Jurkat, Clone E6-1 (cell line): Measurements from ENCODE around the genes SYNDIG1L and YLPM1.

GRCh38 chr14:73802337-73803359 is 42.5 kb upstream of the MIDEAS start:
- RRBS: 90% methylated on average over 4 of the region's 13 CpGs

DNA sequence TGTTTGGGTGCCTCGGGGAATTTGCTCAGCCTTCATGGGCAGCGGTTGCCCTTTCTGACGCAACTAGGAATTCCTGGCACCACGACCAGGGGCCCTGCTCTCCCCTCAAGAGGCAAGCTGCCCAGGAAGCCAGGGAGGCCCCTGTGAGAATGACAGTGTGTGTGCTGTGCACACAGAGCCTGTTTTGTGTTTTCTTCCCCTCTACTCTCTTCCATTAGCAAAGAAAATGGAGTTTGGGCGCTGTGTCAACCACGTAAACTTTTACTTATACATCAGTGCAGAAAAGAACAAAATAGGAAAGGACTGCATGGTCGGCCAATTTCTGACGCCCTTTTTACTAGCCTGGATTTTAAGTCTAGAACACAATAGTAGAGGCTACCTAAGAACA is 18.0 kb upstream of the PTGR2 start:
- RRBS: no CpG with 5 or more reads among the region's 8 CpGs

GRCh38 chr14:73850953-73851378 is 665 bp upstream of the PTGR2 start:
- RRBS: no CpG with 5 or more reads among the region's 5 CpGs

DNA sequence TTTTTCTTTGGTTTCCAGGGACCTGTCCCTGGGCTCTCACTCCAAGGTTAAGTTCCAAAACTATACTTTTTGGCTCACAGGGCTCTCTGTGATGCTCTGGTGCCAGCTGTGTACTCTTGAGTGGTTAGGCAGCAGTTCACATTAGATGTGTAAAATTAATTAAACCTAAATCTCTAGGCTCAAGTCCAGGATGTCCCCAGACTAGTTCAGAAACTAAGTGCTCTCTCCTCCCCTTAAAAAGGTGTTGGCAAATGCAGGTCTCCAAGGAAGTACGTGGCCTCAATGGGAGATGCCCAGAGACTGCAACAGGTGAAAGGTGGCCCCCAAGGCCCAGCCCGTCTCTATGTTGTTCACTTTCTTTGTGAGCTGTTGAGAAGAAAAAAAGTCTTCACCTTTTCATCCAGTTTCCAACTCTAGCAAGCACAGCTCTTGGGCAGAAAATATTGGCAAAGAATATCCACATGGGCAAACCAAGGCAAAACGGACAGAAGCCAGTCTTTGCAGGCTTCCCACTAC is 16.6 kb downstream of the COQ6 start:
- RRBS: no CpG with 5 or more reads among the region's 3 CpGs

DNA sequence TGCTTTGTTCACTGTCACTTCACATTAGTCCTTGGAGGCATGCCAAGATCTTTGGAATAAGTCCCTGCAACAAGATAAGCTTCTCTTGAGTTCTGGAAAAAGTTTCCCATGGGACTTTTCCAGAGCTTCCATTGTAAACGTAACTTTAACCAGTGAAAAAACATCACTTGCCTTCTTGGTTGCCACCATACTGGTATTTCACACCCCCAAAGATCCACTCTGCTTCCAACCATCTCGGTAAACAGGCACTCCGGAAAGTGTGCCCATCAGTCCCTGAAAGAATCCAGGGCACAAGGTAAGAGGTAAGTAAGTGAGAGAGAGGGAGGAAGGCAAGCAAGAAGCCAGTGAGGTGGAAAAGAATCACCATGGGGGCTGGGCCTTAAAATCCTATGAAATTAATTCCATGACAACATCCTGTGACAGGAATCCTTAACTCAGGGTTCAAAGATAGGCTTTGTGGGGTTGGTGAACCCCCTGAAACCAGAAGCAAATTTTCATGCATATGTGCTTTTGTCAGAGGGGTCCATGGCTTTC is 23.7 kb downstream of the COQ6 start:
- RRBS: no CpG with 5 or more reads among the region's 3 CpGs

- RRBS: no CpG with 5 or more reads among the region's 5 CpGs
Measured at GRCh38 chr14:73977783-73978355, 27.8 kb downstream of the COQ6 start.

GRCh38 chr14:74251404-74251960 is 12.2 kb downstream of the VSX2 start:
- RRBS: no CpG with 5 or more reads among the region's 14 CpGs

DNA sequence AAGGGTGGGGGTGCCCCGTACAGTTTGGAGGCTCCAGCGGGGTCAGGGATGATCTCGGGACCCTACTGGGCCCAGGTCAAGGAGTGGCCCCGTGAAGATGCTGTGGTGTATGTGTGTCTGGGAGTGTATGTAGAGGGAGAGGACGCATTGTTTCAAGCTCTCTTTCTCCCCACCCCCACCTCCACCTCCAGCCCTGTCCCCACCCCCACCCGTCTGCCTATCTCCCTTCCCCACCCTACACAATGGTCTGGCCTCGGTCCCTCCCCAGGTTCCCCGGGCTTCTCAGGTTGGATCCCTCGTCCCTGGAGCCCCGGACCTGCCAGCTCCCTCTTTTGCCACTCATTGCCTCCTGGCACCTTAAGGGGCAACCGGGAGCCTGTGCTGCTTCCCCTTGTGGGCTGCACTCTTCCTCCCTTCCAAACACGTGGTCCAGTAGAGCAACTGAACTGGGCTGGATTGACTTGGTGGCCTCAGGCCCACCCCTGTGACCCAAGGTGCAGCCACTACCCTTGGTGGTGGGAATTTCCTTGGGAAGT is 483 bp downstream of the VRTN start:
- RRBS: 64% methylated on average over 4 of the region's 12 CpGs

DNA sequence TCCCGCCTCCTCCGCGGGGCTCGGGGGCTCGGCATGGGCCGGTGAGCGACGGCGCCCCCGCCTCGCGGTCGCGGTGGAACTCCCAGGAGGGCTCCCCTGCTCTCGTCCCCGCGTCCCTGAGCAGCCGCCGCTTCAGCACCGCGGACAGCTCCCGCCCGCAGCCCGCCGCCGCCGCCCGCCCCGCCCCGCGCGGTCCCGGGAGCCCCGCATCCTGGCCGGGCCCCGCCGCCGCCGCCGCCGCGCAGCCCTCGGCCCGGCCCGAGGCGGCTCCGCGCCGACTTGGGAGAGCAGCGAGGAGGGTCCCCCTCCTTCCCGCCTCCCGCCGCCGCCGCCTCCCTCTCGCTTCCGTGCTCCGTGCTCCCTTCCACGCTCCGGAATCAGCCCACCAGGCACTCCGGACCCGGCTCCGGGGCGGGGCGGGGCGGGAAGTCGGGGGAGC is at the start of gene SYNDIG1L:
SYNDIG1L (minus strand) TSS at position 281 of the 439 bp plus-strand sequence.
- RRBS: 3% methylated on average over 10 of the region's 67 CpGs

GRCh38 chr14:74571369-74572219 is 40.4 kb downstream of the LTBP2 start:
- RRBS: no CpG with 5 or more reads among the region's 13 CpGs

- RRBS: no CpG with 5 or more reads among the region's 5 CpGs
Measured at GRCh38 chr14:74618453-74618768, 6.4 kb upstream of the LTBP2 start.

- RRBS: no CpG with 5 or more reads among the region's 1 CpG
Measured at GRCh38 chr14:74656011-74656421, 44.0 kb upstream of the LTBP2 start.

GRCh38 chr14:74762740-74763960 is at the start of gene YLPM1:
TSS of gene YLPM1 (plus strand) at chr14:74763316.
- RRBS: 2% methylated on average over 15 of the region's 83 CpGs

GRCh38 chr14:74812482-74812877 is 49.4 kb downstream of the YLPM1 start:
- RRBS: no CpG with 5 or more reads among the region's 9 CpGs

DNA sequence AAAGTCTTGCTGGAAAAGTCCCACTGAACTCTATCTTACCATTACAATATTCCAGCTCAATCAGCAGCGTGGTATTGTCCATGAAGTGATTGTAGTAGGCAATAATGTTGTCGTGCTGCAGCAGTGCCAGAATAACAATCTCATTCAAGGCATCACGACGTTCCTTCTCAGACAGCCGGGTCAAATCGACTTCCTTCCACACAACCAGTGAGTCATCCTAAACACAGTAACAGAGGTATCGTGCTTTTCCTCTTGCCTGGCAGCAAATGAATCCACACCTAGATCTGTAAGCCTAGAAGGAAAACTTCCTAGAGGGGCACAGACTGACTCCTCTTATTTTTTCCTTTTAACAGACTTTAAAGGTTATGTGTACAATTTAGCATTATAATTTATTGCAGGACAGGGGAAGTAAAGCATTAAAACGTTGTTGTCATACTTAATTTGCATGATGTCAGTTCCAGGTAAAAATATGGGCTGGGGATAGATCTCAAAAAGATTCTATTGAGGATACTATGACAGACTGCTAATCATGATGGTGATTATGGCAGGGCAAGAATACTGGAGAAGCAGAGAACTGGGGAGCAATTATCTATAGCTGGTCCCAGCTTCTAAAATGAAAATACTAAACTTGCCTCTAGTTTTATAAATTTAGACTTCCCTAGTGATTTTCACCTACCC is 2.7 kb downstream of the NEK9 start:
- RRBS: no CpG with 5 or more reads among the region's 8 CpGs

DNA sequence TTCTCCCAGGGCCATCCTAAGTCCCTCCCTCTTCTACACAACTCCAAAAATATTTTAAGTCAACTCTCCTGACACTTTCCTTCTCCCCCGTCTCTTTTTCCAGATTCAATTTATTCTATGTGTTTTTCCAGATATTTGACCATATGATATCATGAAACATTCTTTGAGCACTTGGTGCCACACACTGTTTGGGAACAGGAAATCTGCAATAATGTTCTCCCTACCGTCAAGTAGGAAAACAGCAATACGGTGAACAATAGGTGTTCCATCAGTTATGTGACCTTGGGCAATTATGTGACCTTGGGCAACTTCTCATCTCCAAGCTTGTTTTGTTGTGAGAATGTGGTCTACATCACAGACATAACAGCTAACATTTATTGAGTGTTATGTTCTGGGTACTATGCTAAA is 981 bp upstream of the NEK9 start:
- RRBS: no CpG with 5 or more reads among the region's 3 CpGs

DNA sequence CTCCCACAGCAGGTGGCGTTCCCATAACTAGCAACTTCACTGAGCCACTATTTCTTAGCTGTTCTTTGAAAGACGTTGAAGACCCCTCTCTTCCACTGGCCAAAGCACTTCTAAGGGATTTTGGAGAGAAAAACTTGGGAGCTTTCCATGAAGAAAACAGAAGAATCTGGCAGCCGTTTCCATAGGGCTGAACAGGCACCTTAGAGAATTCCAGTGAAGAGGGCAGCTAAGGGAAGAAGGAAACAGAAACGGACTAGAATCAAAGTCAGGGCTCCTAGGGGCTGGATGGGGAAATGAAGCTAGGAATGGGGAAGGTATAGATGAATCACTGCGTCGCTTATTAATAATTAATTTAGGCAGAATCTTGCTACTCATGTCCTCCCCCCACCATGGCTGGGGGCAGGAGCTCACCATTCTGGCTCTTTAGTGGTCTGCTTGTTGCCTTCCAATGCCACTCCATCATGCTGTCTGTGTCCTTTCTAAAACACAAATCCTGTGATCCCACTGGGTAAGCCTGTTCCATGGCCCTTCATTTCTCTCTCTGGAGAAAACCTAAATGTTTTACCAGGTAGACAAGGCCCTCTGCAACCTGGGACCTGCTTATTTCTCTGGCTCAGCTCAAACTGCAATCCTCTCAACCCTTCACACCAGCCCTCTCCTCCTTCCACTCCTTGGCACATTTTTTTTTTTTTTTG is 39.5 kb upstream of the FOS start:
- RRBS: no CpG with 5 or more reads among the region's 6 CpGs

DNA sequence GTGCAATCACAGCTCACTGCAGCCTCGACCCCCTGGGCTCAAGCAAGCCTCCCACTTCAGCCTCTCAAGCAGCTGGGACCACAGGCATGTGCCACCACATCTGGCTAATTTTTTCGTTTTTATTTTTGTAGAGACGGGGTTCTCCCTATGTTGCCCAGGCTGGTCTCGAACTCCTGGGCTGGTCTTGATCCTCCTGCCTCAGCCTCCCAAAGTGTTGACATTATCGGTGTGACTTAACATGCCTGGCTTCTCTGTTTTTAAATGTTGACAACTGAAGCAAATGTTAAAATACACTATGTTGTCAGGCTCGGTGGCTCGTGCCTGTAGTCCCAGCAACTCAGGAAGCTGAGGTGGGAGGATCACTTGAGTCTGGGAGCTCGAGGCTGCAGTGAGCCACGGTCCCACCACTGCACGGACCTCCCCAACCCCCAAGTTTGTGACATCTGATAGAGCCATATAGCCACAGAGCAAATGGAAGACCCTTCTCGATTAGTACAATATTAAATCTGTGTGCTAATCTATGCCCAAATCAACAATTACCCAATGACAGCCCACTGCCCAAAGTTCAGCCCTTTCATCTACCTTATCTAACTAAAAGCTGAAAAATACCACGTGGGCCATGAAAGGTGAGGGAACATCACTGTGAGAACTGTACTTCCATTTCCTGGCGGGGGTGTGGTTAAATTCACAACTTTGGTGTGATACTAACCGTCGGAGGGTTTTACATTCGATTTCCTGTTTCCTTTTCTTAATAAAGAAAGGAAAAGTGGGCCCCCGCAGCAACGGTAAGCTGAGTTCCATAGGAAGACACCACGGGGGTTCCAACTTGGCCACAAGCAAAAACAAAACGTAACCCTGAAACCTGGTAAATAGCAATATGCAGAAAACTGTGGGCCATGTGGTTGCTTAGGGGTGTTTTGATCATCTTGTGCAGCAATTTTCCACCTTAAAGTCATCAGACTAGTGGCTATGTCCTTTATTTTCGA is 31.3 kb upstream of the FOS start:
- RRBS: no CpG with 5 or more reads among the region's 21 CpGs

GRCh38 chr14:75258633-75259421 is 19.8 kb upstream of the FOS start:
- RRBS: no CpG with 5 or more reads among the region's 45 CpGs